Penis (tissue), 1 donor: Measurements from ENCODE around the genes LURAP1L and NFIB.

GRCh38 chr9:6827443-6828183, 69.8 kb downstream of the KDM4C start:
- PRO-cap: no peak

GRCh38 chr9:6994665-6995279, 237.0 kb downstream of the KDM4C start:
- PRO-cap: no peak

GRCh38 chr9:11064813-11065421, 452.1 kb upstream of the PTPRD start:
- PRO-cap: no peak

DNA sequence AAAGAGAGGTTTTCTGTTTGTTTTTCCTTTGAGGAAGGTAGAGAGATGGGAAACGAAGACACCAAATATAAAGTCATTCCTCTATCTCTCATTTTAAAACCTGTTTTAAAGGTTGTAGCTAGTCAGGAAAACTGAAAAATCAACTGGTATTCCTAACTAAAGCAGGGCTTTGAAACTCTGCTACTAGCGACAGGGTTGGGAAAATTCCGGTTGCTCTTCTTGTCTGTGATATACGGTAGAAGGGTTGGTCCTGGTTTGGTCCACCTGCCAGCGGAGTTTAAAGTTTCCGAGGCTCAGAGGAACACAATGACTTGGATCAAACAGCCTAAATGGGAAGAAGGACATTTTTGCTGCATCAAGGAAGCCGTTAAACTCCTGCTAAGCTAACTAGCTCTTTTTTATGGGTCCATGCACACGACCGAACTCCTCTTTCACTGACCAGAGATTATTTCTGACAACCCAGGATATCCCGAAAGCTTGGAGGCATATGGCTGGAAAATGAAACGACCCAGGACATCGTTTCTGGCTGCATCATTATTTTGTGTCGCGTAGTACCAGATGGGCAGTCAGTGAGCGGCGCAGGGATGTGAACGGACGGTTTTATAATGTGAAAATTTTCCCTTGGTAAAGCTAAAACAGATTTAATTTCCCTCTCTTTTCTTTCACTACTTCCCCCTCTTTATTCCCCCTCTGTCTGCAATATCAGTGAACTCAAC, at the start of gene LURAP1L:
Gene LURAP1L (plus strand): TSS at position 306 of the 716 bp plus-strand sequence.
- PRO-cap: unidirectional peak, plus-strand start at position 306 of the sequence; bidirectional peak, plus-strand start at position 565 of the sequence, minus-strand start at position 436 of the sequence

- PRO-cap: no peak
Observed at GRCh38 chr9:12818237-12819189, 43.7 kb downstream of the LURAP1L start.

GRCh38 chr9:14026885-14027602, 286.9 kb downstream of the NFIB start:
- PRO-cap: no peak

- PRO-cap: no peak
Observed at GRCh38 chr9:14218987-14219541, 94.9 kb downstream of the NFIB start.

DNA sequence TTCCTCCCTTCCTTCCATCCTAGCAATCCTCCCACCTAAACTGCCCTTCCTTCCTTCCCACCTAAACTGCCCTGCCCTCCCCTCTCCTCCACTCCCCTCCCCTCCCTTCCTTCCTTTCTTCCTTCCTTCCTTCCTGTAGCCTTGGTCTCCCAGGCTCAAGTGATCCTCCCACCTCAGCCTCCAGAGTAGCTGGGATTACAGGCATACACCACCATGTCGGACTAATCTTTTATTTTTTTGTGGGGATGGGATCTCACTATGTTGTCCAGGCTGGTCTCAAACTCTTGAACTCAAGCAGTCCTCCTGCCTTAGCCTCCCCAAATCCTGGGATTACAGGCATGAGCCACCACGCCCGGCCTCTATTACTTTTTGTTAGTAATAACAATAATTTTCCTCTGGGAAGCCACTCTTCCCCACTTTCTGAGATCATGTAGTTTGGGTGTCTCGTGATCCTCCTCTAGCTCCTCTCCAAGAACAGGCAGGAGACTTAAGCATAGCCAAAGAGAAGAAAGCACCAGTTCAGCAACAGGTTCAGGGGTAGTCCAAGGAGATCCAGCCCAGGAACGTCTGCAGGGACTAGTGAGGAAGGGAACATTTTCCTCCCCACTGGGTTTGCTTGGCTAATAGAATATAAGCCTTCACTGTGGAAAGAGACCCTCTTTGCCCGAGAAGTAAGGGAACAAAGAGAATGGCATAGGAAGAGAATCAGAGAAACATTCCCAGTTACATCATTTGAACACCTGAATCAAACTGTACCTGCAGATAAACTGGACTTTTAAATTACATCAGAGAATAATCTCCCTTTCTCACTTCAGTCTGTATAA, 65.5 kb downstream of the NFIB start:
- PRO-cap: no peak

- PRO-cap: no peak
Observed at GRCh38 chr9:14279474-14280285, 34.3 kb downstream of the NFIB start.

GRCh38 chr9:14313420-14314205, at the start of gene NFIB:
Gene NFIB (minus strand): TSS chr9:14314141.
- PRO-cap: bidirectional peak, plus-strand start at chr9:14313738, minus-strand start at chr9:14313659; bidirectional peak, plus-strand start at chr9:14314256, minus-strand start at chr9:14314139

GRCh38 chr9:14316610-14317385, 2.9 kb upstream of the NFIB start:
- PRO-cap: no peak

DNA sequence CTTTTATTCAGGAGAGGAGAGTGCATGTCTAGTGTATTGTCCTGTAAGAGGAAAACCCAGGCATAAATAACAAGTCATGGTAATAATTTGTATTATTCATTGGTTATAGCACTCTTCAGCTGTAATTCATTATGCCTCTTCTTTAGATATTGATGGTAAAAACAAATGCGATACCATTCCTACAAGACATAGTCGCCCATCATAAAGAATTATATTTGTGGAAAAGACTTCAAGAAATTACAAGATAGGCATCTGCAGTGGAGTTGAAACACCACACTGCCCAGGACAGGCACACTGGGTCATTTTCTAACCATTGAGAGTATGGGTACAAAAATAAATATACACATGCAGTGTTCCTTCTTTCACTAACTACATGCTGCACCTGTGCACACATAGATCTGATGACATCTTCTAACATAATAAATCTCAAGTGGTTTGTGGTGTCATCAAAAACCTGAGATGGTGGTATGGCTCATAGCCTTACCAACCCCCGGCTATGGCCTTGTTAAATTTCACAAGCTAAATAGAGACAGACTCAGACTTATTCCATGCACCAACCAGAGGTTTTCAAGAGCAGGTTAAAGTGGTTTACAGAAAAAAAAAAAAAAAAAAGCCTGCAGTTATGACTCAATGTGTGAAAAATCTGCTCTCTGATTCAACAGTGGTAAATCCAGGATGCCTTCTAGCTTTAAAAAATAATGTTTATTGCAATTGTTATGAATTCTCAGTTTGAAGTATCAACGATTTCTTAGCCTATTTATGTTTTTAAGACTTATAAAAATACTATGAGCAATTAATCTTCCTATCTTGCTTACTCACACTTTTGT, 12.4 kb upstream of the NFIB start:
- PRO-cap: no peak

GRCh38 chr9:14883299-14883637, 27.0 kb downstream of the FREM1 start:
- PRO-cap: no peak

- PRO-cap: no peak
Observed at GRCh38 chr9:15330502-15331057, 23.6 kb upstream of the TTC39B start.

- PRO-cap: no peak
Observed at GRCh38 chr9:16213686-16214330, 656.7 kb downstream of the BNC2 start.

DNA sequence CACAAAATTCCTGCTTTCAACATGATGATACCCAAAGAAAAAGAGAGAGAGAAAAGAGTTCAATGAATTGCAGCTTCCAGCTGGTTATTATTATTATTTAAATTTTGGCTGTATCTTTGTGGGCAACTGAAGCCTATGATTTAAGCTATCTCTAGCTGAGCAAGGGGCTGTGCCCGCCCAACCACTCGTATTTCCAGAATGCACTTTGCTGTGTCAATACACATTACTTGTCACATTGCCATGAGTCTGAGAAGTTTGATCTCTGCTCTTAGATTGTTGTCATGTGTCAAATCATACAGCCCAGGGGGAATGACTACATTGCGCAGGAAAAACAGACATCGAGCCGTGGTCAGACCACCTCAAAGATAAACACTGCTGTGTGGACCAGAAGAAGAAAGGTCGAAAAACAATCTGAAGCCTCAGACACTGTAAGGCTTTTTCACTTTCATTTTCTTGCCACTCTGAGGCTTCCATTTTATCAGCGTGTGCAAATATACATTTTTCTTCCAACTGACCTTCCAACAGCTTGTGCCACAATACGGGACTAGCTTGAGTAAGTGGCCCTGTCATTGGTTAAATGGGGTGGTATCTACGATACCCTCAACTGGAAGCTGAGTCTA, 603.2 kb downstream of the BNC2 start:
- PRO-cap: no peak

DNA sequence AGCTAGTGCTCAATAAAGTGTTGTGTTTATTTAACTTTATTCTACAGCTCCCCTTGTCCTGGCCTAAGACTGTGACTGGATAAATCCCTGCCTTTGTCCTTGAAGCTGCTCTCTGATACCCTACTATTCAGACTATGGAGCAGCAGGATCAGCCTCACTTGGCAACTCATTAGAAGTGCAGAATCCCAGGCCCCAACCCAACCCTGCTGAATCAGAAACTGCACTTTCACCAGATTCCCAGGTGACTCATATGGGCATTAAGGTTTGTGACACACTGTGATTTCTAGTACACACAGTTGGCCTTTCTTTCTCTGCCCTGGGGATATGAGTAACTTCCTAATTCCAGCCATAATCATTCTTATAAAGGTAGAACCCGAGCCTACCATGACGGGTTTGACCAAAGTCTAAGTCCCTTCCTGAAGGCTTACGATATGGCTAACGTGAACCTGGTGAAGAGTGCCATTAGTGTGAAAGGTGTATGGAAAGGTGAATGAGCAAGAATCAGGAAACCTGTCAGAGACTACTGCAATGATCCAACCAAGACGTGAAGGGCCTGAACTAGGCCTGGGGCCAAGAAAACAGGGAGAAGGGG, 533.1 kb downstream of the BNC2 start:
- PRO-cap: no peak

DNA sequence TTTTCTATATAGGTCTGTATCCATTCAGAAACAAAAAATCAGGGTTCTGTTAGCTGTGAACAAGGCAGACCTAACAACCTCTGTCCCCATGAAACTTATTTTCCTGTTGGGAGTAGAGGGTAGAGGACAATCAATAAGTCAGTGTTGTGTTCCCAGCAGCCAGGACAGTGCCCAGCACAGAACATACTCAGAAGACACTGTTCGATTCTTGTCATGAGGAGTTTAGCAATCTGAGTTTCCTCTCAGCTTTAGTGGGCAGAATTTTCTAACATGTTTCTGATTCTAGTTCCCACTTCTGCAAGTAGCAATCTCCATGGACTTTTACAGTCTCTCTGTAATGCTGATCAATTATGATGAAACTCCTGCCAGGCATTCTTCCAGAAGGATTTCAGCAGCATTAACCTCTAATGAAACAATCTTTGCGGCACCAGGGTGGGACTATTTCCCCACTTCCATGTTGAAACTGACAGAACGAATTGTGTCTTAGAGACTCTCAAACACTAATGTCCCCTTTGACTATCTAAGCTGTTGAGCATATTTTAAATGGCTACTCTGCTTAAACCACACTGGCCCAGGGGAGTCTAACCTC, 484.5 kb downstream of the BNC2 start:
- PRO-cap: no peak

DNA sequence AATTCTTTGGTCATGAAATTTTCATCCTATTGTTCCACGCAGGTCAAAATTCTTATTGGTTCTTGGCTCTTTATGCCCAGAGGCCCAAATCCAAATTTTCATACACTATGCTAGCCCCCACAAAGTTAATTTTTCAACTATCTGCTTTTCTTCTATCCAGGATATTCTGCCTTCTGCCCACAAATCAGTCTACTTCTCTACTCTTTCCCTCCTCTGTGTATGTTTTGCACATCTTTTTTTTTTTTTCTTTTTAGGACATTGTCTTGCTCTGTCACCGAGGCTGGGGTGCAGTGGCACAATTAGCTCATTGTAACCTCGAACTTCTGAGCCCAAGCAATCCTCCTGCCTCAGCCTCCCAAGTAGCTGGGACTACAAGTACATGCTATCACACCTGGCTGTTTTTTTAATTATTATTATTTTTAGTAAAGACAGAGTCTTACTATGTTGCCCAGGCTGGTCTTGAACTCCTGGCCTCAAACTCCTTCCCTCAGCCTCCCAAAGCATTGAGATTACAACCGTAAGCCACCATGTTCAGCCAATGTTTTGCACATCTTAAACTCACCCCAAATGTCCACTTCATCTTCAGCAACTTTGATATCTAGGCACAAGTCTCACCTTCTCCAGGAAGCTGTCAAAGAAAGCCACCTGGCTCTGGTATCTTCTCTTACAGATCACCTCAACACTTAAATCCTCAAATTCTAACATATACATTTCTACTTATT, 361.7 kb downstream of the BNC2 start:
- PRO-cap: no peak

GRCh38 chr9:16824421-16825165, 45.9 kb downstream of the BNC2 start:
- PRO-cap: no peak